Bronchial epithelial cell (primary cell): ENCODE measurements around a stretch of chr22.

DNA sequence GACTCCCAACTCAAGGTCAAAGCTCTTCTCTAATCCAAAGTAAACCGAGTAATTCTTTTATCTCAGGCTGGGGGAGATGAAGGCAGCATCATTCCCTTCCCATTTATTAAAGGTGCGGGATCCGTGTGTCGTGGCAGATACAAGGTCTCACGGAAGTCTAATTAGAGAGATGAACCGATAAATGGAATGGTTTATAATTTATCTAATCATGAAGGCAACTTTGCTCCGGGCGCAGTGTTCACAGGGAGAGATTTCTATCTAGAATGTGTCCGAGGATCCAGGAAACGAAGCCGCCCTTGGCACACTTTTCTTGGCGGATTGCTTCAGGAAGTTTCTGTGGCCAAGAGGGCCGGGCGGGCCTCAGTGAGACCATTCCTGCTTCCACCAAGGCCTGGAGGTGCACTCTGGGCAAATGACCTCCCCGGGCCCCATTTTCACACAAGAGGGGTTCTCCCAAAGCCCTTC is 526.9 kb downstream of the TAFA5 start:
- RRBS, 2 experiments = 68 to 74% methylated on average over 3 of the region's 15 CpGs

DNA sequence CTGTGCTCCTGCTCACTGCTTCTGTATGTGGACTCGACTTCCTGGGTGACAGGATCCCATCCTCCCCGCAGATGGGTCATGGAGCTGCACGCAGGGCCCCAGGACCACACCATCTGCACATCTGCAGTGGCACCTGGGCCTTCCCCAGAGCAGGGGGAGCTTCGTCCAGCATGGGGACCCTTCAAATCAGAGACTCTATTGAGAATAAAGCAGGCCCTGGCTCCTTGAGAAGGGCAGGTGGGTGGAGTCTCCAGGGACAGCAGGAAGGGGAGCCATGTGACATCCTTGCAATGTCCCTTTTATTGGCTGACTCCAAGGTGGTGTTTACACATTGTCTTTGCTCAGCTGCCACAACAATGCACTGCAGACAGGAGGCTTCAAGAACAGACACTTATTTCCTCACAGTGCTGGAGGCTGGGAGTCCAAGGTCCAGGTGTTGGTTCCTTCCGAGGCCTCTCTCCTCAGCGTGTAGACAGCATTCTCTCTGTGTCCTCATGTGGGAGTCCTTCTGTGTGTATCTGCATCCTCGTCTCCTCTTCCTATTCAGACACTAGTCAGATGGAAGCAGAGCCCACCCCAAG is 591.8 kb downstream of the BRD1 start:
- RRBS, 2 experiments = no CpG with 5 or more reads among the region's 7 CpGs

DNA sequence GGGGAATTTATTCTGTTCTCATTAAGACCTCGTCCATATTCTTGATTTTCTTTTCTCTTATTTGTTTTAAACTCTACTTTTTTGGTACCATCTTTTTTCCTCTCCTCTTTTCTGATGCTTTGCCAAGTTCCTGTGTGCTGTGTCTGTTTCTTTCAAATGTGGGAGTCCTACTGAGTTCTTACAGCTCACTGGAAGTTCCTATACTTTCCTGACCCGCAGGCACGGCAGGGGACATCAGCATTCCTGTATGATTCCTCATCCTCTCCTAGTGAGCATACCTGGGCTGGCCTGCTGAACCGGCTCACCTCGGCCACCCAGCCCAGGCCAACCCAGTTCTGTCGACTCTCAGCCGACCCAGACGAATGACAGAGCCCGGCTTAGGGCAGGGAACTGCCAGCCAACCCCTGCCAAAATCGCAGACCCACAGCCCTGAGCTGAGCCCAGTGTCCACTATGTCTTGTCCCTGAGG is 339.8 kb downstream of the BRD1 start:
- RRBS, 2 experiments = 4 to 6% methylated on average over 6 of the region's 10 CpGs

- RRBS, 2 experiments = no CpG with 5 or more reads among the region's 7 CpGs
Measured at GRCh38 chr22:49770553-49770758, 57.2 kb downstream of the BRD1 start.

DNA sequence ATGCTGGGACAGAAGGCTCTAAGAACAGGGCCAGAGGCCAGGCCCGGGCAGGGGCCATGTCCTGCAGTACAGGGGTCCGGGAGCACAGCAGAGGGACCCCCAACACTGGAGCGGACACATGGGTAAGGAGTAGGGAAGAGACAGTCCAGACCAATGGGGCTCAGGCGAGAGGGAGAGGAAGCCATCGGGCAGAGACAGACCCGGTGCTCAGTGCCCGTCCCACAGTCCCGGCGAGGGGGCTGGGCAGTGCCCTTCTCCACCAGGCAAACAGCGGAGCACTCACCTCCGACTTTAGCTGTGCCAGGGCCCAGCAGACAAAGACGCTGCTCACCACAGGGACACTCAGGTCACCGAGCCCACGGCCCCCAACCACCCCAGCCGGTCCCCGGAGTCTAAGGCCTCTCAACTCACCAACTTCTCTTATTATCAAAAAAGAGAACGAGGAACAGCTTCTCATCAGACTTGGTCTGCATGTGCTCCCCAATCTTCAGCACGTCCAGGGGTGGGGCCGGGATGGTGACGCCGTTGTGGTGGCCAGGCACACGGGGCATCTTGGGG is 52.4 kb downstream of the BRD1 start:
- RRBS, 2 experiments = no CpG with 5 or more reads among the region's 22 CpGs

DNA sequence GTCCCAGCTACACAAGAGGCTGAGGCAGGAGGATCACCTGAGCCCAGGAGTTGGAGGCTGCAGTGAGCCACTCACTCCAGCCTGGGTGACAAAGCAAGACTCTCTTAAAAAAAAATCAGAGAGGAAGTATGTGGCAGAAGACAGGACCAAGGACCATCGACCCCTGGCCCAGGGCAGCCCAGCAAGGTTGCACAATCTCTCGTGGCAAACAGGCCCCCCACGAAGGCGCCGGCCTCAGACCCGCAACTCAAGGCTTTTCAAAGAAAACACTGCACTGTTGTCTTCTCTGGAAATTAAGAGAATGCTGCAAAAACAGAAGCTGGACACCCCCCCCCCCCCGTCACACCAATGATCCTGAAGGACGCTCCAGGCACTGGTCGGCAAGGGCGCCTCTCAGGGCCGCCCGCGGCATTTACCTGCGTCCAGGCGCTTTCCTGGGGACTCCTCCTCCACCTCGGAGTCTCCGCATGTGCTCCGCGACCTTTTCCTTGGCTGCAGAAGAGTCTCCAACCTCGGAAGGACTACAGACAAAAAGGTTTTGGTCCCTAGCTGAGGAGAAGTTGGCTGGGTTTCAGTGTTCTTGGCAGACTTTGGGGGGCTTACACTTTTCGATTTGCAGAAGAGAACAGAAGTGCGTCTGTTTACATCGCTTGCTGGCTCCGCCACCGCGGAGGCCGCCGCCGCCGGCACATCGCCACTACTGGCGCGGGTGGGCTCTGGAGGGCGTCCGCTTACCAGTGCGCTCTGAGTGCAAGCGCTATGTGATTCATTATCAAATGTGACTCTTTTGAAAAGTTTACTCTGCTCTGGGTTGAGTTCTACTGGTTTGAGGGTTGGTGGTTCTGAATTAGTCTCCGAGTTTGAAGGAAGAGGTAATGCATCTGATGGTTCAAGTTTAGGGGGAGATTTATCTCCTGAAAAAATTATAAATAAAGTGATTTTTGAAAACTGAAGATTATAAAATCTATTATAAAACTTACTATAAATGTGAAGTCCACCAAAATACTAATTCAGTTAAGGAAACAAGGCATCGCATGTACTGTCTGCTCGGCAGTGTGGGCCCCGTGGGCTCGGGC is 40.4 kb downstream of the BRD1 start:
- RRBS, 2 experiments = no CpG with 5 or more reads among the region's 42 CpGs

DNA sequence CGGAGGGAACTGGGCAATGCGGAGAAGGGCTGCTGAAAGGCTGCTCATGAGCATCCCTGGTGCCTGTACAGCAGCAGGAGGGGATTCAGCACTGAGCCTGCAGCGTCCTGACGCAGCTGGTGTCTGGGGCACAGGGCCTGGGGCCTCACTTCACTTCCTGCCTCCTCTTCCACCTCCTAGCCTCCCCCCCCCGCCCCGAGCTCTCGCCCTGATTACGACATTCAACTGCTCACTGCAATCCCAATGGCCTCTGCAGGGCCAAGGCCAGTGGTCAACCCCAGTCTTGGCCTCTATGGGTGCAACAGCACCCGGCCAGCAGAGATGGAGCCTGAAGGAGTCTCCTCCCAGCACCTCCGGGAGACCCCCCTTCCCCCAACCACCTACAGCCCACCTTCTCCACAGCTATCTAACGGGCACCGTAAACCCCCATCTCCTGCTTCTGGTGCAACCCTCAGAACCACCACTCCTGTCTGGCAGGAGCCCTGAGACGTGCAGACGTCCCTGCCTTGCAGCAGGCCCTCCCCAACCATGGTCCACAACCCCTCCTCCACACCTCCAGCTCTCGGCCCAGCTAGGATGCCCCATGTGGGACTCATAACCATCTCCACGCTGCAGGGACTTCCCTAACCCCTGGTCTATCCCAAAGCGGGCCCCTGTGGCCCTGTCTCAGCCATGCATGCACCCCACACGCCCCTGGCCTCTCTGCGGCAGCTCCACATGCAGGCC is 38.2 kb downstream of the BRD1 start:
- RRBS, 2 experiments = no CpG with 5 or more reads among the region's 19 CpGs

- RRBS, 2 experiments = no CpG with 5 or more reads among the region's 10 CpGs
Measured at GRCh38 chr22:49794504-49794907, 33.2 kb downstream of the BRD1 start.

- RRBS, 2 experiments = no CpG with 5 or more reads among the region's 3 CpGs
Measured at GRCh38 chr22:49806360-49806579, 21.4 kb downstream of the BRD1 start.

DNA sequence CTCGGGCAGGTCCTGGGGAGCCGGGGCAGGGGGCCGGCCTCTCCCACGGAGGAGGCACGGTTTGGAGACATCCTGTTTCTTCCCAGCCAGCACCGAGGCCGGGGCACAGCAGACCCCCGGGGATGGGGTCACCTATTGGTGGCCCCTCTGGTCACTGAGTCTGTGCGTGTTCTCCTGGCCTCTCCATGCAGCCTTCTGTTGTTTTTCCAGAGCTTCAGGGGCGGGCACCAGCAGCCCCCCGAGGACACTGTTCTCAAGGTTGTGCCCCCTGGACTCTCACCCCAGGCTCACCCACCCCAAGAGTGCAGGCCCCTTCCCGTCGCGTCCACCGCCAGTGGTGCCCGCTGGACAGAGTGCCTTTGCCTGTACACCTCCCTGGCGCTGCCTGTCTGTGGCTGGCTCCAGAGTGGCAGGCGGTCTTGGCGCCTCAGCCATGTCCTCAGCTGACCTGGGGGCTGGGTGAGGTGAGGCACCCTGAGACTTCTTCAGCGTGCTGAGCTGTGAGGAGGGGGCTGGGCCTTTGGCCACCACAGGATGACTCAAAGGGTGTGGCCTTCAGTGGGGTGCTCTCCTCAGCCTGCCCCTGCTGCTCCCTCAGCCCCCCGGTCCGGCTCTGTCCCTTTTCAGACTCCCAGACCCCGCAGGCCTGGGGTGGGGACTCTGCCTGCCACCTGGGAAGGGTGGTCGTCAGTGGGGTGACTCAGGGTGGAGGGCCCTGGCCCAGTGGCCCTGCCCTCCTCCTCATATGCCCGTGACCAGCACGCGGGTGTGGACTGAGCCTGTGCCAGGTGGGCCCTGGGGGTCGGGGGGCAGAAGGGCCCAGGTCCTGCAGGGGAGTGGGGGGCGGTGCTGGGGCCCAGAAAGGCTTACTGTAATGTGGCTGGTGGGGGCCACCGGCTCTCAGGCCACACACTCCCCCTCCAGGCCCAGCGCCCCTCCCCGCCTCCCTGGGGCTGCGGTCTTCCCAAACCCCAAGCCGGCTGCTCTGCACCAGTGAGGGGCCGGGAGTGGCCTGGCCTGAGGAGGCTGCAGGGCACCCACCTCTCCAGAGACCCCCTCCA is 15.7 kb downstream of the CRELD2 start:
- RRBS, 2 experiments = 34 to 36% methylated on average over 6 of the region's 35 CpGs

DNA sequence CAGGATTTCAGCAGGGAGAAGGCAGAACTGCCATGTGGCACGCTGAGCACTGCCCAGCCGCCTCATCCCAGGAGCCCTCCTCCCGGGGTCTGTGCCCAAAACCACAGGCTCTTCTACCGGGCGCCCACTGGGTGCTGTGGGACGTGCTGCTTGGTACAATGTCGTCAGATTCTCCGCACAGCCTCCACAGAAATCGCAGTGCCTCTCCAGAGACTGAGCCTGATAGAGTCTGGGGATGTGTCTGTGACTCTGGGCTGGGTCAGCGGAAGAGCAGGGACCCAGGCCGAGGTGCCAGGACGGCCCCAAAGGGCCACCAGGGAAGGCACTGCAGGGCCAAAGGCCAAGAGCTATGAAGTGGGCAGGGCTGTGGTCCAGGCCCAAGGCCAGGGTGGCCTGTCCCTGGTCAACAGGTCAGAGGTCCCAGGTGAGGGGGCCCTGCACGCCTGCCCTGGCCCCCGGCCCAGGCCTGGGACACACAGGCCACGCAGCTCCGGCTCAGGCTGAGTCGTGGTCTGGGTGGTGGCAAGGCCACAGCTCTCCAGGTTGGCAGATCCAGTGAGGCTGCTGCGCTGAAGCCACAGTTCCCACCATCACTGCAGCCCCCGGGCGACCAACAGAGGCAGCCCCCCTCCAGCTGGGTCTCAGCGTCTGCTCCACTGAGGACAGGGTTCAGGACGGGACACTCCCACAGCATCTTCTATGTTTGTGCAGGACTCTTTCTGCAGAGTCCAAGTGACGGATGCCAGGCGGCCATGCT is 4.9 kb upstream of the PIM3 start:
- RRBS, 2 experiments = 81% methylated on average over 3 of the region's 24 CpGs; no CpG with 5 or more reads in 1 of the 2 experiments

GRCh38 chr22:49956266-49956940 is 4.2 kb upstream of the PIM3 start:
- RRBS, 2 experiments = 61% methylated on average over 3 of the region's 17 CpGs; no CpG with 5 or more reads in 1 of the 2 experiments

- RRBS, 2 experiments = no CpG with 5 or more reads among the region's 22 CpGs
Measured at GRCh38 chr22:49964808-49965788, 4.5 kb downstream of the PIM3 start.

- RRBS, 2 experiments = no CpG with 5 or more reads among the region's 5 CpGs
Measured at GRCh38 chr22:49966310-49966730, 5.7 kb downstream of the PIM3 start.

DNA sequence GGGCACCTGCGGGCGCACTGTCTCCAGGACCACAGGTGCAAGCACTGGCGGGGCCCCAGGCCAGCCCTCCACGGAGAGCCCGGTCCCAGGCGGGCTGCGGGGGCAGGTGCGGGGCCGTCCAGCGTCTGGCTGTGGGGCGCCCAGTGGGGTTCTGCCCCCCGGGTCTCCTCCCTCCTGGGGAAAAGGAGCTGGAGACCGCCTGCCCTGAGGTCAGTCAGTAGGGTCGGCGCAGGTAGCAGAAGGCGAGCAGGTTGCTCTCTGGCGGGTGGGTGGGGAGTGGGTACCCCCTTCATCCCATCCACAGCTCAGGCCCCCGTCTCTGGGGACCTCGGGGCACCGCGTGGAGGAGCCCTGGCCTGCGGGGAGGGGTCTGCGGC is 11.2 kb downstream of the PIM3 start:
- RRBS, 2 experiments = no CpG with 5 or more reads among the region's 23 CpGs

DNA sequence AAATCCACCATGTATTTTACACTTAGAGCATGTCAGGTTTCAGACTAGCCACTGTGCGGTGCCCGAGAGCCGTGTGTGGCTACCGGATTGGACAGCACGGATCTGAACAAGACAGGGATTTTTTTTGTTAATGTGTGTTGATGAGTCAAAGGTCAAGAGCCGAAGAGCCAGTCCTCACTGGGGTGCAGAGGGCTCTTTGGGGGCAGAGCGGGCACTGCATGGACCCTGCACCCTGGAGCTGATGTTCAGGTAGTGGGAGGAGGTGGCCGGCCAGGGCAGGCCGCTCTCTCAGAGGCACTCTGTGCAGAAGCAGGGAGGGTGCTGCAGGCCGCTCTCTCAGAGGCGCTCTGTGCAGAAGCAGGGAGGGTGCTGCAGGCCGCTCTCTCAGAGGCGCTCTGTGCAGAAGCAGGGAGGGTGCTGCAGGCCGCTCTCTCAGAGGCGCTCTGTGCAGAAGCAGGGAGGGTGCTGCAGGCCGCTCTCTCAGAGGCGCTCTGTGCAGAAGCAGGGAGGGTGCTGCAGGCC is 23.6 kb upstream of the PANX2 start:
- RRBS, 2 experiments = no CpG with 5 or more reads among the region's 17 CpGs

GRCh38 chr22:50189643-50190058 is 3.9 kb downstream of the TRABD start:
- RRBS, 2 experiments = no CpG with 5 or more reads among the region's 7 CpGs

GRCh38 chr22:50201583-50202231 is 896 bp downstream of the SELENOO start:
- RRBS, 2 experiments = 3% methylated on average over 7 of the region's 50 CpGs

DNA sequence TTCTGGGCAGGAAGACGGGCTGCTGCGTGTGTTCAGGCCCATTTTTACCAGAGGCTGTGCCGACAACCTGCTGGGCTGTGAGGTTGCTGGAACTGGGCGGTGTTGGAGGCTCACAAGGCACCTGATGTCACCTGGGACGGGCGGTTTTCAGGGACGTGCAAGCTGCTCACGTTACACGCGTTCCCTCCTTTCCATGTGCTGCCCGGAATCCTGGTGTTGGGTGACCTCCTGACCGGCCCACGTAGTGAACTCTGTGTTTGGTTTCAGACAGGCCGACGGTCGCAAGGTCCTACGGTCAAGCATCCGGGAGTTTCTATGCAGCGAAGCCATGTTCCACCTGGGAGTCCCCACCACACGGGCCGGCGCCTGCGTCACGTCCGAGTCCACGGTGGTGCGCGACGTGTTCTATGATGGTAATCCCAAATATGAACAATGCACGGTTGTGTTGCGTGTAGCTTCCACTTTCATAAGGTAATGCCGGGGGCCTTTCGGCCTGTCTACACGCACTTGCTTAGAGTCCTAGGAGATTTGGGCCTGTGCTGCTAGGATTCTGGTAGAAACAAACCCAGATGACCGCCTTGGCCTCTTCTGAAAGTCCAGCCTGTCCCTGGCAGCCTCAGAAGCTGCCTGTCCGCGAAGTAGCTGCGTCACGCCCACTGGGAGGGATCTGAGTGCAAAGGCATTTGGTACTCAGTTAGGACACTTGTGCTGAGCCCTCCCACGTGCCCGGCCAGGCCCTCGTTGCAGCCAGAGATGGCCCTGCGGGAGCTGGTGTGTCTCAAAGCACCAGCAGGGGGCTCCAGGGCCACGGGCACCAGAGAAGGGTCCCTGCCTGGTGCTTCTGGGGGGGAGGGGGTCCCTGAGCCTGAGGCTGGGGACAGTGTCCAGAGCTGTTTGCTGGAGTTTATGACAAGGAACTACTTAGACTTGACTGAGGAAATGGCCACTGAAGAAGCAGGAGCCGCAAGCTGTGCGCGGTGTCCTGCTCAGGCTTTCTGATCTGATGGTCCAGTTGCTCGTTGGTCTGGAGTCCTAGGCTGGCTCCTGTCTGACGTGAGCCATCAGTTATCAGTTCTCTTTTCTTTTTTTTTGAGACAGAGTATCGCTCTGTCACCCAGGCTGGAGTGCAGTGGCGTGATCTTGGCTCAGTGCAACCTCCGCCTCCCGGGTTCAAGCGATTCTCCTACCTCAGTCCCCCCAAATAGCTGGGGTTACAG is 5.6 kb downstream of the SELENOO start:
- RRBS, 2 experiments = 91 to 92% methylated on average over 10 of the region's 54 CpGs

DNA sequence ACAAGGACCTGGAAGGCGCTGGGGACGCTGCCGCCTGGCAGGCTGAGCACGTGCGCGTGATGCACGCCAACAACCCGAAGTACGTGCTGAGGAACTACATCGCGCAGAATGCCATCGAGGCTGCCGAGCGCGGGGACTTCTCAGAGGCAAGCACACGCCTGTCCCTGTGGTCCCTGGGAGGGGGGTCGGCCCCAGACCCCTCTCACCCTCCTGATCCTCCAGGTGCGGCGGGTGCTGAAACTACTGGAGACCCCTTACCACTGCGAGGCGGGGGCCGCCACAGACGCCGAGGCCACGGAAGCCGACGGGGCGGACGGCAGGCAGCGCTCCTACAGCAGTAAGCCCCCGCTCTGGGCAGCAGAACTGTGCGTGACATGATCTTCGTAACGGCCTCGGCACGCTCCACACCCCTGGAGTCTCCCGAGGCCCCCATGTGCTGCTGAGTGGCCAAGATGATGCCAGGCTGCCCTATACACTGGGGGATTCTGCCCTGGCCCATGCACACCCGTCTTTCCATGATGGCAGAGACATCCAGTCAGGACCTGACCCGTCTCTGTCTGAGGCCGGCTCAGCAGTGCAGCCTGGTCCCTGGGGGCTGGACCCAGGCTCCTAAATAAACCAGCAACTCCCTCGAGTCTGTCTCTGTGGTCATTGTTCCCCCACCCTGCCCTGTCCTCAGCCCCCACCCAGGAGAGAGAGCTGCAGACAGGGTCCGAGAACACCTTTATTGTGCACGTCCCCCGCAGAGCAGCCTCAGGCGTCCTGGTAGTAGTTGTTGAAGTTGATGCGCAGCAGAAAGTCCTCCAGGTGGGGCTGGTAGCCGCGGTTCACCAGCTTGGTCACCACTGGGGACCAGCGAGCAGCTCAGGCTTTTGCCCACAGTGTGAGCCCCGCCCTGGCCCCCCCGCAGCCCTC is 16.4 kb downstream of the SELENOO start:
- RRBS, 2 experiments = no CpG with 5 or more reads among the region's 51 CpGs